Cerebellum (tissue), 5 donors: ENCODE data around the gene GFRAL.

DNA sequence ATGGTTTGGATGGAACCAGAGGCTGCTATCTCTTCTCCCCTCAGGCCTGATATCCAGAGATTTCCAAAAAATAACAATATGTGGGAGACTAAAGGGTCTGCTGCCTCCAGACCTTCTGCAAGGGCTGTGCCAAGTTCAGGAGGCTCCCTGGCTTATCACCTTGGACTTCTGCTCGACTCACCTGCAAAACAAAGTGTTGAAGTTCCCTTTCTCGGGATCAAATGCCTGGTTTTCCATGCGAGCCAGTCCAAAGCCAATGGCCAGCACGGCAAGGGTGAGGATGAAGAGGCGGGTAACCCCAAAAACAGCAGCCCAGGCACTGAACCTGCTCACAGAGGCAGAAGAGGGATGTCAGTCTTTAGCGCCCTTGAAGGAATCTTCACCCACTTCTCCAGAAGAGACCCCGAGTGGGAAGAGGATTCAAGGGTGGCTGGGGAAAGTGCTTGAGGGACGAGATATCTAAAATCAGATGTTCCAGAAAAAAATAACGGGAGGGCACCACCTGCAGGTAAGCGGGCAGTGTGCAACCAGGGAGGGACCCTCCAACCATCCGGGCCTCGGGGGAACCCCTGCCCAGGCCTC is 71.4 kb downstream of the TRAM2 start:
- PRO-cap, 3 experiments = no peak in any of the 3 experiments
- RAMPAGE, long total RNA = no peak

GRCh38 chr6:52664317-52665389 is 6.3 kb upstream of the TMEM14A start:
- PRO-cap, 3 experiments = peak in 3 of 3 experiments; most common plus-strand start chr6:52664431 (in 3)
- RAMPAGE, long total RNA = no peak

- PRO-cap, 3 experiments = no peak in any of the 3 experiments
- RAMPAGE, long total RNA = no peak
These were observed 16.9 kb downstream of the GSTA2 start for GRCh38 chr6:52746148-52746943.

- PRO-cap, 3 experiments = no peak in any of the 3 experiments
- RAMPAGE, long total RNA = no peak
These were observed 16.0 kb downstream of the GSTA2 start for GRCh38 chr6:52747135-52747820.

DNA sequence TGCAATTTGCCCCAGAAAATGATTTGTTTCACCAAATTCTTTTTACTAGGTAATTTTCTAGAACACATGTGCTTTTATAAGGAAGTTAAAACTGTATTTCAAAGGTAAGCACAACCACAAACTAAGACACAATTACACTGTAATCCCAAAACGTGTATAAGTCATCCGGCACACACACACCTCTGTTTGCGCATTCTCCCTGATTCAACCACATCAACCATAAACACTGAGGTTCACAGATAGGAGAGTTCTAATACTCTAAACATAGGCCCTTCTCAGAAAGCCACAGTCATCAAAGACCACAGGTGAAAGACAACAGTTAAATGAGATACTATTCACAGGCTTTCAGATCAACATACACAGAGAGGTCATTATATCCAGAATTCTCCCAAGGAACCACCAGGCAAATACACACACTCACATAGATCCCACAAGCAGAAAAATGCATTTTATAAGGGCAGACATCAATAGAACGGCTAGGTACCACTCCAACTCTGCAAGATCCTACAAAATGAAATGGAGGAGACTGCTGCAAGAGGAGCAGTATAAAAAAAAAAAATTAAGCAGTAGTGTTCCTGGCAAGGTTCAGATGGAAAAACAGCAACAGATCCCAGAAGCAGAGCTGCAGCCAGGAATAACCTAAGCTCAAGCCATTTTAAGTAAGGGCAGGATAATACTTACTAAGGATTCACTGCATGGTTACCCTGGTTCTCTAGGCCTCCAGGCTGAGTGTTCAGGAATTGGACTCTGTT is 3.1 kb downstream of the CILK1 start:
- PRO-cap, 3 experiments = no peak in any of the 3 experiments
- RAMPAGE, long total RNA = no peak

DNA sequence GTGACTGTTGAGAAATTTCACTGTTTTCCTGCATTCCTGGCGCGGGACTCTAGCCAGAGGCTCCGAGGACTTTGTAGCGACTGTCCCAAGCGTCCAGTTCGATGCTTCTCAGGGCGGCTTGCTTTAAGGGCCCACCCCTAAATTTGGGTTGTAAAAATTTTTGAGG is 277 bp upstream of the FBXO9 start:
- PRO-cap, 3 experiments = peak in 1 of 3 experiments; most common plus-strand start position 96 of the sequence (in 1)
- RAMPAGE, long total RNA = no peak

DNA sequence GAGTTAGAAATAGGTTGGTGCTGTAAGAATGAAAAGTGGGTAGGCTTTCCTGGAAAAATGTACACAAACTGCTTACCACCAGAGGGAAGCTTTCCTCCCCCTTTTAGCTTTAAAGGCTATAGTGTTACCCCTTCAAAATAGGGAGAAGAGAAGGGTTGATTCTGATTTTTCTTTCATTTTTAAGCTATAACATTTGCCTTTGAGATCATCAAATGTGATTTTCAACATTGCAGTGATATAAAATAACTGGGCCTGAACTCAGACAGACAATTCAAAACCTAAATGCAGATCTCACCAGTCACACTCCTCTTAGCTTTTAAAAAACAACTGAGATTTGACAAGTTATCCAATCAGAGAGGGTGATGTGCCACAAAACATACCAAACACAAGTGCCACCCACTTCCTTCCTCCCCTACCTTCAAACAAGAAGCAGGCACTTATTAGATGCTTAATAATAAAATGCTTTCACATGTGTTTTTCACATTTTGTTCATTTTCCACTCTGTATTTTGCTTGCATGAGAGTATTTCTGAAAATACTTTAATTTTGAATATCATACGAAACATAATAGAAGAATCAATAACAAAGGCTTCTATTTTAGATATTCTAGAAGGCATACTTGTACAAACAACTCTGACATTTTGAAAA is 57.7 kb downstream of the ELOVL5 start:
- PRO-cap, 3 experiments = no peak in any of the 3 experiments
- RAMPAGE, long total RNA = no peak

- PRO-cap, 3 experiments = no peak in any of the 3 experiments
- RAMPAGE, long total RNA = no peak
These were observed 41.8 kb downstream of the ELOVL5 start for GRCh38 chr6:53306529-53307831.

DNA sequence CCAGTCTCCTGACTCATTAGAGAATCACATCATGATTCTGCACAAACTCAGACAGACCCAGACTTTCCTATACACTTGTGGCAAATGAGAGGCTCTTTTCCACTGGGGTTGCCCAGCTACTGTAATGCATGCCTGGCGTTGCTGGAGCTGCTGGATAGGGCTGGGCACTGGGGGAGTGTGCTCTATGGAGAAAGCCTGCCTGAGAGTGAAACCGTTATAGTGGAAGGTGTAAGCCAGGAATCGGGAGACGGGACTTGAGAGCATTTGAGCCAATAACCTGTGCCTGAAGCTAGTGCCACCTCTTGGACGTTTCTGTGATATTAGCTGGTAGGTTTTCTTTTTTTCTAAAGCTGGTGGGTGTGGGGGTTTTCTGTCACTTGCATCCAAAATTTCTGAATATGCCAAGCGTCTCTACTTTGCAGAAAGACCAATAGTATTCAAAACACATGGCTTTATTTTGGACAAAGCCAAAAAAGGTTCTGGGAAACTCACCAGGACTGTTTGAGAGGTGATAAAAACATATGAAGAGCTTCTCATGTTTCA is 51.5 kb downstream of the GCLC start:
- PRO-cap, 3 experiments = no peak in any of the 3 experiments
- RAMPAGE, long total RNA = no peak

DNA sequence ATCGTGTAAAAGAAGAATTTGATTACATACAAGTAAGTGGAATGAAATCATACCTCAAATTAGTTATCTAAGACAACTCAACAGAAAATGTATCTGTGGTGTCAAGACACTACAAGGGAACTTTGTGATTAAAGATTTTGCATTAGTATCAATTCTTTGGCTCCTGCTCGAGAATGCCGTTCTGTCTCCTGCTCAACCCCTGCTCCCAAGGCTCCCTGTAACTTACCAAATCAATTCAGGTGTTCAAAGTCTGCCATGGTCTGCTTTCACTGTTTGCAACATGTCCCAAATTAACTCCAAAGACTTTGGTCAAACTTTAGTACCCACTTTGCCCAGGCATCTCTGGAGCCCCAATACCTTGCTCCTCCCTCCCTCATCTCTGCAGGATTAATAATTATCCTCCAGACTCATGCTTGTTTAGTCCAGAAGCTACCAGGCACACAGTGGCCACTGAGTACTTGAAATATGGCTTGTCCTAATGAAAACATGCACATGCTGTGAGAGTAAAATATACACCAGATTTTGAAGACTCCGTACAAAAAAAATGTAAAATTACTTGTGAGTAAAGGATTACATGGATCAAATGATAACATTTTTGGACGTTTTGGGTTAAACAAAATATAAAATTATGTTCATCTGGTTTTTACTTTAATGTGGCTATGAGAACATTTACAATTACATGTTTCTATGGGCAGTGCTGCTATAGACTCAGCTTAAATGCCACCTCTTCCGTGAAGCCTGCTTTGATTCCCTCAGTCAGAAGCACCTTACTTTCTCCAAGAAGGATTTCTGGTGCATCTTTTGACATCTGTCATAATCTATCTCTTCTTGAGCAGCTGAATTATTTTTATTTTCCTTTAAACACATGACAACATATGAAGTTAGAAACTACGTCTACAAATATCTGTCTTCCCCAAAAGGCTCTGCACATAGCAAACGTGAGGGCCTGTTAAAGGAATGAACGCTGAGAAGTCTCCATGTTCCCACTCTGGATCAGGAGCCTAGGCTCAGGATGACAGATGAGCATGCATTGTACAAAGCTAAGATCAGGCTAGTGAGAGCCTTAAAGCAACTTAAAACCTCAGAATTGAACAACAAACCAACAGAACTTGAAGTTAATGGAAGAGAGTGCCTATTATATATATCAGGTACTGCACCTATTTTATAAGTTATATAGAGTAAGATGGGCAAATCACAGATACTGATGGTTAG is 30.0 kb downstream of the GCLC start:
- PRO-cap, 3 experiments = no peak in any of the 3 experiments
- RAMPAGE, long total RNA = no peak

- PRO-cap, 3 experiments = no peak in any of the 3 experiments
- RAMPAGE, long total RNA = no peak
These were observed 3.0 kb downstream of the GCLC start for GRCh38 chr6:53541890-53542286.

DNA sequence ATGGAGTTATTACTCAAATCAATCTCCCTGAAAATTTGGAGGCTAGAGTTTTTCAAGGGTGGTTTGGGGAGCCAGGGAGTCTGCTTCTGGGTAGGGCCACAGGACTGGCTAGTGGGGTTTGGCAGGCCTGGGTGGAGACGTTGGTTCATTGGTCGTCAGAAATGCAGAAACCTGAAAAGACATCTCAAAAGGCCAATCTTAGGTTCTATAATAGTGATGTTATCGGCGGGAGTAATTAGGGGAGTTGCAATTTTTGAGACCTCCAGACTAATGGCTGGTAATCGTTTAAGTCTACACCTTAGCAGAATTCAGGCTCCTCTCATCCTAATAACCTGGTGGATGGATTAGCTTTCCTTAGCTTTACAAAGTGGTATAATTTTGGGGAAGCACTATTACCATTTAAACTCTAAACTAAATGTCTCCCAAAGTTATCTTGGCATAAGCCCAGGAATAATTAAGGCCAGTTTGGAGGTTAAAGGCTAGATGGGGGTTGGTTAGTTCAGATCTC is 51.4 kb downstream of the KLHL31 start:
- PRO-cap, 3 experiments = no peak in any of the 3 experiments
- RAMPAGE, long total RNA = no peak

GRCh38 chr6:53614665-53615196 is 50.8 kb downstream of the KLHL31 start:
- PRO-cap, 3 experiments = no peak in any of the 3 experiments
- RAMPAGE, long total RNA = no peak

DNA sequence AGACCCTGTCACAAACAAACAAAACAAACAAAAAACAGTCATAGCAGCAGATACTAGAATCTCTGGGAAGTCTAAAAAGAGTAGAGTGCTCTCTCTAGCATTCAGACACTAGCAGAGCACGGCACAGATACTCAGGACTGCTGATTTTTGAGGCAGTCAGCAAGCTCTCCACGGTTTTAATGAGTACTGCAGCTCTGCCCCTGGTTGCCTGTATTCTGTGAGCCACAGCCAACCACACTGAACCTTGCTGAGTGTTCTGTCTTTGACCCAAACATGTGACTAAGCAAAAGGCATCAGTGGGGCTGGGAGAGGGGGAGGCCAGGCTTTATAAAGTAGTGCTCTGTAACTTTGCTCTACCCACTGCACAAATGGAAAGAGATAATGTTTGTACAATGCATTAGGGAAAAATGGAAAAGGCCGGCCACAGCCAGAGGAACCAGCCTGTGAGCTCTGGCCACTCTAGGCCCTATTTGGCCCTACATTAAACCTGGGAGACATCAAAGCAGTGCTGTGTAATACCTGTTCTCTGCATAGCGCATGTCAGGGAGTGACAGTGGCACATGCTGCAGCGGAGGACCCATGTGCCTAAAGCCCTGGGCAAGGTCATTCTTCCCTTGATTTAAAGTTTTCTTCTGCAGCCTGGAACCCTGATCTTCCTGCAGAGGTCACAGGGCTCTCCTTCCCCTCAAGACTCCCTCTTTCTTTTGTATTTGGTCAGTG is 22.0 kb downstream of the KLHL31 start:
- PRO-cap, 3 experiments = no peak in any of the 3 experiments
- RAMPAGE, long total RNA = no peak

- PRO-cap, 3 experiments = no peak in any of the 3 experiments
- RAMPAGE, long total RNA = no peak
These were observed 124.1 kb downstream of the LRRC1 start for GRCh38 chr6:53918858-53919285.

DNA sequence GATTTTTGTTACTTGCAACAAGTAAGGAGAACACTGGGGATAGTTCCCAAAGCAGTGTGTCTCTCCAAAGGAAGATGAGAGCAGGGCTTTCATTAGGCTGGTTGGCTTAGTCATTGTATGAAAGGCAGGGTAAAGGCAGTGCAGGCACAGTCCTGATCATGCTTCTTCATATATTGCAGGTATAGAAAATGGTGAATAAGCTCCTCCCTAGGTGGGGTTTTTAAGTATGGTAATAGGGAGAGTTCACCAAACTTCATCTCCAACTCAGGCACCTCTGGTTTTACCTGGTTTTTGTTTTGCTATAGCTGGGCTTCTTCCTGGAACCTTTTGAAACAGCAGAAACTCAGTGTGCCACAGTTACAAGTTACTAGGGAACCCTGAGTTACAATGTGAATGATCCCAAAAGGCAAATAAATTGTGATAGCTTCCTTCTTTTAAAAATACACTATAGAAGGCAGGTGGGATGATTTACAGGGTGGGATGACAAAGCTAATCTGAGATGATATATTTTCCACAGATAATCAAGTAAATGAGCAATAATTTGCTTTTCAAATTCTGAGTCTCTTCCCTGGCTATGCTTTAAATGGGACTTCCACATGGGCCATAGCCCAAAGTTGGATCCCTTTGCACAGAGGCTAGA is 101.4 kb upstream of the MLIP start:
- PRO-cap, 3 experiments = no peak in any of the 3 experiments
- RAMPAGE, long total RNA = no peak

GRCh38 chr6:55277354-55277817 is 49.9 kb upstream of the GFRAL start:
- PRO-cap, 3 experiments = no peak in any of the 3 experiments
- RAMPAGE, long total RNA = no peak

GRCh38 chr6:55327281-55327519 is at the start of gene GFRAL:
Gene GFRAL, plus strand, starts transcription at chr6:55327469.
- PRO-cap, 3 experiments = no peak in any of the 3 experiments
- RAMPAGE, long total RNA = no peak

- PRO-cap, 3 experiments = no peak in any of the 3 experiments
- RAMPAGE, long total RNA = no peak
These were observed 228.6 kb upstream of the COL21A1 start for GRCh38 chr6:56475978-56476356.

DNA sequence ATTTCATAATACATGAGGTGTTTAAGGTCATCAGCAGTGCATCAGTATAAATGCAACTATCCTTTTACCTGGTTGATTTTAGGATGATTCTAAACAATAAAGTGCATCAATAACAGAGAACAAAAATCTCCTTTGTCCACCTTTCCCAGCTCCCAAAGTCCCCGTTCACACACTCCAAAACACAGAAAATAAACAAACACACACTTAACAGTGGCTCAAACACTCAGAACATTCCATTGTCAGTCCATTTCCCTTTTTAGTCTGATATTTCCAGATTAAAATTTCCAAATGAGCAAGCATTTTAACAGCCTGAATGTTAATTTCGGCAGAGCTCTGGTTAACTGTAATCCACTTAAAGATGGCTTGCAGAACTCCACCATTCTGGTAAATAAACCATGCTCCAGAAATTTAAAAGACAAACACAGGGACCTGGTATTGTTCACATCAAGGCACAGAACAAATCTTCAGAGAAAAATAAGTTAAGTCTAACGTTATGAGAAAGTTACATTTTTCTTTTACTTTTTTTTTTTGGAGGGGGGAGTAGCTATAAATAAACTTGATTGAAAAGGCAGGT is 294.4 kb upstream of the COL21A1 start:
- PRO-cap, 3 experiments = no peak in any of the 3 experiments
- RAMPAGE, long total RNA = no peak